Thyroid gland (tissue), 7 donors: ENCODE data around the genes RPIA, AQP7B and ZNF892.

DNA sequence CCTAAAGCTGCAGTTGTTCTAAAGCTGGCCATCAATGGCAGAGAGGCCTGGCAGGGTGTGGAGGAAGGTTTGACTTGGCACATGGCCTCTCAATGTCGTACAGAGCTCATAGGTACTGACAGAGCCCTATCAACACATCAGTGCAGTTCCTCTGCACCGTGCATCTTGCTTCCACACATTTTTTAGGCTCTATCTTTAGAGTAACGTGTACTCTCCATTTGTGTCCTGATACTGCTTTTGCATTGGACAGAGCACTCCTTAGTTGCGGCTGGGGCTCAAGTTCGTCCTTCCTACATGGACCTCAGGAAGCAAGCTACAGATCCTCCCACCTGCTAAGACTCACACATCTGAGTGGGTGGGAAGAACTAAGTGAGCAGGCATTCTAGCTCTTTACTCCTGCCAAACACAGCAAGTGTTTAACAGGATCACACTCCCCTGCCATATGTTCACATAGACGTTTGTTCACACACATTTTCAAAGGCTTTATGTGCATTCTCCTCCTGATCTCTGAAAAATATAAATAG is 3.1 kb upstream of the CHMP3 start:
- PRO-cap, 2 experiments = no peak in any of the 2 experiments
- RAMPAGE, long total RNA, 5 experiments = no peak in any of the 5 experiments

DNA sequence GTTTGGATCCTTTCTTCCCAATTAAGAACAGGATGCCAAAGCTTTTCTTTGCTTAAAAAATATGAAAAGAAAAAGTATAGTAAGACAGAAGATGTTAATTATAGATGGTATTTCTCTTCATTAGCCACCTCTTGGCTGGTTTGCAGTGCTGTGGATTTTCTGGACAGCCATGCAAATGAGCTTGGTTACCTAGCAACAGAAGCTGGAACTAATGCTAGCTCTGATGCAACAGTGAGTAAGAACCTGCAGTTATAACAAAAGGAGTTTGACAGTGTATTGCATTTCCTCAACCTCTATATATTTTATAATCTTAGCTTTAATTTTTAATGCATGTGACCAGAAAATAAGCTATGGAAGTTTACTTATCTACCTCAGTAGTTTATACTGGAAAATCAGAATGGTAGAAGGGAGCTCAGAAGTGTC is 27.9 kb downstream of the RMND5A start:
- PRO-cap, 2 experiments = no peak in any of the 2 experiments
- RAMPAGE, long total RNA, 5 experiments = no peak in any of the 5 experiments

GRCh38 chr2:86788103-86788694 is 2.5 kb downstream of the CD8A start:
- PRO-cap, 2 experiments = no peak in any of the 2 experiments
- RAMPAGE, long total RNA, 5 experiments = no peak in any of the 5 experiments

DNA sequence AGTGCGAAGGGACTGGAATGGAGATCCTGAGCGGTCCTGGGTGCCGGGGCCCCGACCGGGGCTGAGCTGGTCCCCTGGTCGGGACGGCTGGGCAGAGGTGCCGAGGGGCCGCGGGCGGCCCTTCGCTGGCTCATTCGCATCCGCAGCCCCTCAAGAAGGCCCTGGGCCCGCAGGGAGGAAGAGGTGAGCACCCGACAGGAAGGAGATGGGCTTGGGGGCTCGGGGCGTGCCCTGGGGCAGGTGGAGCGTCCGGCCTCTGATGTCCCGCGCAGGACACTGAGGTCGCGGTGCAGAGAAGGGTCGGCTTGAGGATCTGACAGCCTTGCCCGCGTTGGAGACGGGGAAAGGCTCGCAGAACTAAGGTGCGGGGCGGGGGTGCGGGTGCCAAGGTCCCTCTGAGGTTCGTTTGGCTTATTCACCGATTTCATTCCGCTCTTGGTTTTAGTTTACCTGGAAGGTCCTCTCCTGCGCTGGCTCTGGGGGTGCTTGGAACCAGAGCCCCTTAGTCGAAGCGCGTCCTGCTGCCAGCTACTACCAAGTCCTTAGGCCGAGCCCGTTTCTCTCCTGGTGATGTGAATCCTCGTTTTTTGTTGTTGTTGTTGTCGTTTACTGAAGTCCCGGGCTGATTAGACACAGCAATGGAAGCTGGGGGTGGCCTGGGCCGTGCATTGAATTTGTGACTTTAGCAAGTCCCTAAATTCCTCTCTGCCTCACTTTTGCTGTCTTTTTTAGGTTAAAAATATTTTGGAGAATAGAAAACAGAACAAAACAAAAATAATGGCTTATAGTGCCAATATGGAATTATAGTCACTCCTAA is 18.9 kb upstream of the CD8A start:
- PRO-cap, 2 experiments = no peak in any of the 2 experiments
- RAMPAGE, long total RNA, 5 experiments = no peak in any of the 5 experiments

GRCh38 chr2:87495135-87495669 is 252.7 kb upstream of the PLGLB2 start:
- PRO-cap, 2 experiments = no peak in any of the 2 experiments
- RAMPAGE, long total RNA, 5 experiments = no peak in any of the 5 experiments

- PRO-cap, 2 experiments = no peak in any of the 2 experiments
- RAMPAGE, long total RNA, 5 experiments = no peak in any of the 5 experiments
Measured at GRCh38 chr2:87525291-87526128, 222.4 kb upstream of the PLGLB2 start.

GRCh38 chr2:88002808-88003649 is 52.6 kb downstream of the KRCC1 start:
- PRO-cap, 2 experiments = no peak in any of the 2 experiments
- RAMPAGE, long total RNA, 5 experiments = no peak in any of the 5 experiments

- PRO-cap, 2 experiments = no peak in any of the 2 experiments
- RAMPAGE, long total RNA, 5 experiments = no peak in any of the 5 experiments
Measured at GRCh38 chr2:88125163-88125994, 2.5 kb downstream of the FABP1 start.

DNA sequence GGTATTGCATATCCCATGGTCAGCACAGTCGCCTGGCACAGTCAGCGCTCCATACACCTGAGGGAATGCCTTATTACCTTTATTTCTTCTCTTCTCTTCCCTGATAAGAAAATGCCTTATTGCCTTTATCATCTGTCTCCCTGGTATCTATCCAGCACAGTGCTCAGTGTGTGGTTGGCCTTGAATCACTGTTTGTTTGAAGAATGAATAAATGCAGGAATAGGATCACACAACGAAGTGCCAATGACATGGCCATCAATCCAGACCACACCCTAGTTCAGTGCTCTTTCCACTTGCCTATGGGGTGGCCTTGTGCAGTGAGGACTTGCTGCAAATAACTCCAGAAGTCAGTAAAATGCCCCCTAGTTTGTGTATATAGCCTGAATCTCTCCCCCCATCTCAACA is 397 bp downstream of the FABP1 start:
- PRO-cap, 2 experiments = no peak in any of the 2 experiments
- RAMPAGE, long total RNA, 5 experiments = no peak in any of the 5 experiments

DNA sequence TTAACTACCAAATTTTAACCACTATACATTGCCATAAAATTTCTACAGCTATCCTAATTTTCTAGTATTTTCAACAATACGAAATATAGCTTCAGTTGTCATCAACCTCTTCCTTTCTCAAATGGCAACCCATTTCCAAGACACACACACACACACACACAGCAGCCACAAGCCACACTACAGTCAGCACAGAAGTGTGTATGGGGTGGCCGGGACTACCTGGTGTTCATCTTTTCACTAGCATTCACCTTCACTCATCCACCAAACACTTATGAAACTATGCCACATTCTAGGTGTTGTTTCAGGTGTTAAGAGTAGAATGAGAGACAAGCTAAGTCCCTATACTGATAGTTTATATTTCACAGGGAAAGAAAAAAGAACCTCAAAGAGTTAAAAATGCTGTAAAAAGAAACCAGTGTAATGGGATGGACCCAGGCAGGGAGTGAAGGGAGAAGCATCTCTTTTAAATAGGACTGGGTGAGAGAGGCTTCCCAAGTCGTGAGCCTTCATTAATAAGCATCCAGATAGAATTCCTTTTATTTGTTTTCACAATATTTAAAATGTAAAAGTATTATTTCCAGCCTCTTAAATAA is 40.1 kb downstream of the TEX37 start:
- PRO-cap, 2 experiments = no peak in any of the 2 experiments
- RAMPAGE, long total RNA, 5 experiments = no peak in any of the 5 experiments

DNA sequence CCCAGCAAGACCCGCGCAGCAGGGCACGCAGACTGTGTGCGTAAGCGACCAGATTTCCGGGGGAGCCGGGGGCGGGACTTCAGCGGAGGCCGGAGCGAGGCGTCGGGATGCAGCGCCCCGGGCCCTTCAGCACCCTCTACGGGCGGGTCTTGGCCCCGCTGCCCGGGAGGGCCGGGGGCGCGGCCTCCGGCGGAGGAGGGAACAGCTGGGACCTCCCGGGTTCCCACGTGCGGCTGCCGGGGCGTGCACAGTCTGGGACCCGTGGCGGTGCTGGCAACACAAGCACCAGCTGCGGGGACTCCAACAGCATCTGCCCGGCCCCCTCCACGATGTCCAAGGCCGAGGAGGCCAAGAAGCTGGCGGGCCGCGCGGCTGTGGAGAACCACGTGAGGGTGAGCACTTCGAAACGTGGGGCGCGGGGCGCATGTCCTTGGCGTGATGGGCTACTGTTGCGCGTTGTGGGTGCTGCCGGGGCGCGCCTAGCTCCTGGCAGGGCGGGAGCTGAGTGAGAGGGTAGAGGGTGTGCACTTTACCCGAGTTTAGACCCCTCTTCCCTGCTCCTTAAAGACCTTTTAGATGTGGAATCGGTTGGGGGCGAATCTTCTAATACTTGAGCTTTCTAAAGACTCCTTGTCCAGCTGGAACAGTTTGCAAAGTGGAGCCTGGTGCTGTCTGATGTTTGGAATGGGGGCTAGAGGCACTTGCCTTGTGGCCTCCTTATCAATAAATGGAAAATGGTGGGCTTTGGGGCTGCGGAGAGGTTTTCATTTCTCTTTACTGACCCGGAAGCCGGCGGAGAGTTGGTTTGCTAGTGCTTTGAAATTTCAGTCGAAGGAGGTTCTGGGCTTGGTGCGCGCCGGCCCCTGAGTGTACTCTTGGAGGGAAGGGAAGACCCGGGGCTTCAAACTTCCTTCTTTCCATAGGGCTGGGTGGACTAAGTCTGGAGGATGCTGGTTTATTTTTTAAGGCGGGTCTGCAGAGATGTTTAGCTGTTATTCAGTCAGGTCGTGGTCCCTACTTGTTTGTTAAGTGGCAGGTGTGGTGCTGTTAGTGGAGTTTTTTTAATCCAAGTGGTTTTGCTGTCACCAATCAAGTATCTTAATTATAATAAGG is at the start of gene RPIA:
Gene RPIA, plus strand, starts transcription at position 82 of the 1,113 bp plus-strand sequence.
- PRO-cap, 2 experiments = peak in 2 of 2 experiments; most common plus-strand start position 82 of the sequence (in 2)
- RAMPAGE, long total RNA, 5 experiments = start-site peak on the plus strand in 1 of 5 experiments, centred at positions 82 to 163 of the sequence, 21 to 188 reads per replicate

- PRO-cap, 2 experiments = no peak in any of the 2 experiments
- RAMPAGE, long total RNA, 5 experiments = start-site peak on the plus strand in 1 of 5 experiments, at chr2:88784836-88784867 at its widest, 6 reads per replicate
Measured at GRCh38 chr2:88784719-88785173, 93.3 kb downstream of the RPIA start.

GRCh38 chr2:88845761-88846049 is 154.2 kb downstream of the RPIA start:
- PRO-cap, 2 experiments = no peak in any of the 2 experiments
- RAMPAGE, long total RNA, 5 experiments = no peak in any of the 5 experiments

- PRO-cap, 2 experiments = no peak in any of the 2 experiments
- RAMPAGE, long total RNA, 5 experiments = no peak in any of the 5 experiments
Measured at GRCh38 chr2:88866805-88867269, 175.4 kb downstream of the RPIA start.

DNA sequence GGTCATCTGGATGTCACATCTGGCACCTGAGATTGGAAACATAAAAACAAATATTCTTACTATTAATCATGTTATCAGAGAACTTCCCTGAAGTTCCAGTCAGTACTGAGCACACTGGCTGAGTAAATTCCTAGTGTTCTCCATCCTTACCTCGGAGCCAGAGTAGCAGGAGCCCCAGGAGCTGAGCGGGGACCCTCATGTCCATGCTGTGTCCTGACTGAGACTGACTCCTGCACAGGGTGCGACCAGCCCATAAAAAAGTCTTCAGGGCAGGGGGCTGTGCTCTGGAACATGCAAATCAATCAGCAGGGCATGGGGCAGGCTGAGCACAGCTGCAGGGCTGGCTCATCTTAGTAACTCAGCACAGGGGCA is 628.4 kb downstream of the RPIA start:
- PRO-cap, 2 experiments = no peak in any of the 2 experiments
- RAMPAGE, long total RNA, 5 experiments = start-site peak on the minus strand in 2 of 5 experiments, centred at position 230 of the sequence, 17 to 202 reads per replicate

GRCh38 chr2:94202348-94202705 is 384.8 kb upstream of the AQP7B start:
- PRO-cap, 2 experiments = no peak in any of the 2 experiments
- RAMPAGE, long total RNA, 5 experiments = no peak in any of the 5 experiments

- PRO-cap, 2 experiments = no peak in any of the 2 experiments
- RAMPAGE, long total RNA, 5 experiments = no peak in any of the 5 experiments
Measured at GRCh38 chr2:94586855-94587547, at the start of gene AQP7B. AQP7B (plus strand) TSS chr2:94587311.

DNA sequence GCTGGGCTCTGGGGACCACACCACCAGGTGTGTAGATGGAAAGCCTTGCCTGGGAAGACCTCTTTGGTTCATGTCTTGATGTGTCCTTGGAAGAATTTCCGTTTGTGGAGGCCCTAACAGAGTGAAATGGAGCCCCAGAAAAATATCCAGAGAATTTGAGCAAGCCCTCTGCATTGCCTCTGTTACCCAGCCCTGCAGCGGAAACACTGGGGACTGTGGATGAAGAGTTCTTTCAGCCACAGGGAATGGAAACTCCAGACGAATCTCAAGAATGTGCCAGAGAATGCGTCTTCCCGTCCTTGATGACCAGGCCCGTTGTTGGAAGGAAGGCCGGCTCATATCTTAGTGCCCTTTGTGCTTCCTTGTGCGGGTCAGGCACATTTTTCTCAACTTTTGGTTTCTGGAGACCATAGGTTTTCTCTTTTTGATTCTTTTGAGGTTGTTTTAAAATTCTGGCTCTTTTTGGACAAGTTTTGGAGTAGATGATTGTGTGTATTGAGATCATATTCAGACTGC is 15.5 kb downstream of the MAL start:
- PRO-cap, 2 experiments = no peak in any of the 2 experiments
- RAMPAGE, long total RNA, 5 experiments = no peak in any of the 5 experiments

- PRO-cap, 2 experiments = no peak in any of the 2 experiments
- RAMPAGE, long total RNA, 5 experiments = no peak in any of the 5 experiments
Measured at GRCh38 chr2:95114934-95115421, 6.6 kb downstream of the MRPS5 start.

DNA sequence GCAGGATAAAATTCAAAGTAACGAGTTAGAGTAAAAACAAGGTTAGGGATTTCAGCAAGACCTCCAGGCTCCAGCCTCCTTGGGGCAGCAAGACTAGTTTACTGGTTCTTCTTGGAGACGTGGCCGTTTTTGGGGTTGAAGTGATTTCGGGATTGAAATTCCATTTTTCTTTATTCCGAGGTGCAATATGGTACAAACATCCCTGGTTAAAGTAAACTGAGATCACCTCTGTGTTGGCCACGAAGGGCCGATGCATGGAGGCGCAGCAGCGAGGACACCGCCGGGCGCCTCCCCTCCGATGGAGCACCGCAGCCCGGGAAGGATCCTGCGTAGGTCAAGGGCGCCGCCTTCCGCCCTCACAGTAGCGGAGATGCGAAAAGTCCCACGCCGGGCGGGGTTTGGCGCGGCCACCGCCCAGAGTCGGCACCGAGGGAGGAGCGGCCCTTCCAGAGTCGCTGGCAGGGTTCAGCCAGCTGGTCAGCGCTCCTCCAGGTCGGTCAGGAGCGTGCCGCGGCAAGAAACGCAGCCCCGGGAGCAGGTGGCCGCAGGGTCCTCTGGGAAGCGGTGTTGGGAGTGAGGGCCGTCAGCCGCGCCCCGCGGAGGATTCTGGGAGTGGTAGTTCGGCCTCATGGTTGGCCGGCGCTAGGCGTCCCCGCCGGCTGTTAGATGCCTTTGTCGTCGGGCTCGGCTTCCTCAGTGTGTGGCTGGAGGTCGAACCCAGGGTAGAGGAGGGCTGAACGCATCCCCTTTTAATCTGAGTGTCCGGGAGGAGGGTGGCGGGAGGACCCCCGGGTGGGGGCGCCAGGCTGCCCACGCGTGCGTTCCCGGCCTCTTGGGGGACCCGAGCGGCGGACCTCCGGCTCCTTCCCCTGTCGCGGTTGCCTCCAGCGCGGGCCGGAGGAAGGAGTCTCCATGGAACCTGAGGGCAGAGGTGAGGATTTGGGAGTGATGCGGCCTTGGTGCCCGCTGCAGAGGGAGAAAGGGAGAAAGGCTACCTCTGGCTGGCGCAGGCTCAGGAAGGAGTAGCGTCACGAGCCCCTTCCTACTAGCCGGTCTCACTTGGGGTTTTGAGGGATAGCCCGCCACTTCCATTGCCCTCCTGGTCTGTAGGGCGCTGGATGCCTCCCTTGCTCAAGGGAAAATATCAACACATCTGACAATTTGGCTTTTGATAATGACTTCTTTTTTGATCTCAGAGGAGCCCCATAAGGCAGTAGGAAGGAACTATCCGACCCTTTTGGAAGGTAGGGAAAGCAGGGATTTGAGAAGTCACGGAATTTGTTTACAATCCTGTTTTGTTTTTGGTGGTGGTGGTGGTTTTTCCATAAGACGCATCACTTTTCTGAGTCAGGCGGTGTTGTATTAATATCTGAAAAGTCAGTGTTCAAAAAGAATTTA is at the start of gene ZNF892:
Gene ZNF892, plus strand, starts transcription at position 618 of the 1,398 bp plus-strand sequence.
- PRO-cap, 2 experiments = peak in 2 of 2 experiments; most common plus-strand start position 696 of the sequence (in 2); most common minus-strand start position 499 of the sequence (in 1)
- RAMPAGE, long total RNA, 5 experiments = start-site peak on the plus strand in 1 of 5 experiments, centred at position 658 of the sequence, 184 reads per replicate; start-site peak on the minus strand in 3 of 5 experiments, centred at positions 526 to 543 of the sequence, 10 to 28 reads per replicate